Mesenchymal stem cell of Wharton's jelly (primary cell): ENCODE data around the genes CCNB1 and BDP1.

DNA sequence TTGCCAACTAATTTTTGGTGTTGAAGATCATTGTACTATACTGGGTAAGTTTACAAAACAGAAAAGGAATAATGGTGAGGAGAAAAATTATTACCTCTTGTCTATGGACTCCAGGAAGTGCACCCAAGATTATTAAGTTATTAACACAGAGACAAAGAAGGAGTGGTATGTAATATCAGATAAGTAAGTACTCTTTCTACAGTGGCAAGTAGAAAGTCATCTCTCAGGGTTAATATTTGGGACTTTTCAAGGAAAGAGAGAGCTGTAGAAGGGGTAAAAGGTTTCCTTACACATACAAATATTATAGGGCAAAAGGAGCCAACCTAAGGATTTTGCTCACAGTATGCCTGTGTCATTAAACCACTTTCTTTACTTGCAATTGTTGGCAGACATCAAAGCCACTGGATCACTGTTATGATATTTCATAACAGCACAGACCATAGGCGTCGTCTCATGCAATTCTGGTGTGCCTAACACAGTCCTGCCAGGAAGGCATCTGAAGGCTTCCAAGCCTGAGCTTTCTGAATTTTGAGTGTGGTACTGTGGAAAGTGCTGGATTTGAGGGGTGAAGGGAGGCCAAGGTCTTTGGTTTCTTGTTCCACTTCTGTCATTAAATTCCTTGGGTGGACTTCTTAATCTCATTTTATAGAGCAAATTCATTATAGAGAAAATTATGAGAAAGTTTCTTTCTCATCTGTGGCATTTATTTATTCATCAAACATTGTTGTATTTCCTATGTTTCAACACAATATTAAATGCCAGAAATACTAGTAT lies 441.5 kb upstream of the PIK3R1 start:
- CAGE, long polyA plus RNA = no peak

DNA sequence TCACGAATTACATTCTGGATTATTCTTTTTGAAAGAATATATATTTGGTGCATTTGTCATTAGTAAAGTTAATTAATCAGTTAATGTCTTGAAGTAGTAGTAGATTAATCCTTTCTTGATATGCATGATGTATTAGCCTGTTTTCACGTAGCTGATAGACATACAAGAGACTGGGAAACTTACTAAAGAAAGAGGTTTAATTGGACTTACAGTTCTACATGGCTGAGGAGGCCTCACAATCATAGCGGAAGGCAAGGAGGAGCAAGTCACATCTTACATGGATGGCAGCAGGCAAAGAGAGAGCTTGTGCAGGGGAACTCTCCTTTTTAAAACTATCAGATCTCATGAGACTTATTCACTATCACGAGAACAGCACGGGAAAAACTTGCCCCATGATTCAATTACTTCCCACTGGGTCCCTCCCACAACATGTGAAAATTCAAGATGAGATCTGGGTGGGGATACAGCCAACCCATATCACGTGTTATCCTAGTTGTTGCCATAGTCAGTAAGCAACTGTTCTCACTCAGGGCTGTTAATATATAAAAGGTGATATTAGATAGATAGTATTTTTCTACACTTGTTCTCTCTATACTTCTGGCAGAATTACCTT lies 417.1 kb upstream of the PIK3R1 start:
- CAGE, long polyA plus RNA = no peak

GRCh38 chr5:67806636-67807102 lies 408.9 kb upstream of the PIK3R1 start:
- CAGE, long polyA plus RNA = no peak

GRCh38 chr5:67961295-67961872 lies 254.2 kb upstream of the PIK3R1 start:
- CAGE, long polyA plus RNA = no peak

DNA sequence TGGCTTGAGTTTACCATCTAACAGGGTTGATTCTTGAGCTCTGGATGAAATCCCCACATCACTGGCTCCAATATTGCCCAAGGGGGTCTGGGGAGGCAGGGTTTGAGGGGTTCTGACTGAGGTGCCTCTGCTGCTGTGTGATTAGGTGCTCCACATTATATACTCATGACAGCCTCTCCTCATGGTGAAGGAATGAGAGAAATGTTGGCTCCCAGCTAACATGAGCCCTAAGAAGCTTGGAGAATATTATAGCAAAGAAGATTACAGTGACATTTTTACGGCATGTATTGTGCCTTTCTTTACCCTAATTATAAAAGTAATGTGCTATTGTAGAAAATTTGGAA lies 229.6 kb upstream of the PIK3R1 start:
- CAGE, long polyA plus RNA = no peak

DNA sequence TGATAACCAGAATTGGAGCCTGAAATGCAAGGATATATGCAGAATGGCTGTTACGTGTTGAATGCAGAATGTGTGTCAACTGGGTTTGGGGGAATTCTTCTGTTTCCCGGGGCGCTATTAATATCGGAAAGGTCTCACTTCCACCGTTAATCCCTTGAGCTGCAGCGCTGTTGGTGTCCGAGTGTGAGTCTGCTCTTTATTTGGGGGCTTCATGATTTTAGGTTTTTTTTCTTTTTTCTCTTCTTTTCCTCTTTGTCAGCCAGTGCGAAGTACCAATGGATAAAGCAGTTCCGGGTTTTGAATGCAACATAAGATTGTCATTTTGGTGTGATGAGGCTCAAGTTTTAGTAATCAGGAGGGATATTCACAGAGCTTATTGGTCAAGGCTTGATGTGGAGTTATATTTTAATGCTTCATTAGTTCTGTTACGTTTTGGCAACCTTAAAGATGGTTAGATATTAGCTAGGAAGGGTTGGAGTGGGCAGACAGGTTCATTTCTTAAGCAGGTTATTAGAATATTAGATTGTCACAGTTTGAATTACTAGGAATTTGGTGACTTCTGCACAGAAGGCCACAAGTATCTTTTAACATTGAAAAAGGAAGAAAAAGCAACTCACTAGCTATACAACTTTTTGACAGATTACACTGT lies 1.4 kb downstream of the PIK3R1 start:
- CAGE, long polyA plus RNA = no peak

DNA sequence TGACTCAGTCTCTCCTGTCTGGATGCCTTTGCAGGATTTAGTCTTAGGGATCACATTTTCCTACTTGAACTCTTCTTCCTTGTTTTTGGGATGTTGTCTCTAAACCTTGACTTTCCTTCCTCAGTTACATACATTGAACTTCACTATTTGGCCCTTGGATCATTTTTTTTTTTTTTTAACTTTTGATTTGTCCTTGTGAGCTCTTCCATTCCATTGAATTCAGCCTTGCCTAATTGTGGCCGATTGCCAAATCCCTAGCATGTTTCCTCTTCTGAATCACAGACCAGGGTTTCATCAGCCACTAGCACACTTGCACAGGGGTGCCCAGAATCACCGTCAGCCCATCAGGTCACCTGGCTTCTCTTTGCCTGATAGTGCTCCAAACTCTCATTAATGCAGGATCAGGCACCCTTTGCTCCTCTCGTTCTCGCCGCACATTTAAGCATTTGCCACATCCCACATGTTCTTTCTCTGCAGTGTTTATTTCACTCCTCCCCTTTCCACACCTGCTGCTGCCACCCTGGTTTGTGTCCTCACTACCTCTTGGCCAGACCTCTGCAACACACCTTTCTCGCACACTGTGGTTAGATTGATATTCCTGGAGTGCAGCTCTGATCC lies 9.6 kb downstream of the PIK3R1 start:
- CAGE, long polyA plus RNA = no peak

DNA sequence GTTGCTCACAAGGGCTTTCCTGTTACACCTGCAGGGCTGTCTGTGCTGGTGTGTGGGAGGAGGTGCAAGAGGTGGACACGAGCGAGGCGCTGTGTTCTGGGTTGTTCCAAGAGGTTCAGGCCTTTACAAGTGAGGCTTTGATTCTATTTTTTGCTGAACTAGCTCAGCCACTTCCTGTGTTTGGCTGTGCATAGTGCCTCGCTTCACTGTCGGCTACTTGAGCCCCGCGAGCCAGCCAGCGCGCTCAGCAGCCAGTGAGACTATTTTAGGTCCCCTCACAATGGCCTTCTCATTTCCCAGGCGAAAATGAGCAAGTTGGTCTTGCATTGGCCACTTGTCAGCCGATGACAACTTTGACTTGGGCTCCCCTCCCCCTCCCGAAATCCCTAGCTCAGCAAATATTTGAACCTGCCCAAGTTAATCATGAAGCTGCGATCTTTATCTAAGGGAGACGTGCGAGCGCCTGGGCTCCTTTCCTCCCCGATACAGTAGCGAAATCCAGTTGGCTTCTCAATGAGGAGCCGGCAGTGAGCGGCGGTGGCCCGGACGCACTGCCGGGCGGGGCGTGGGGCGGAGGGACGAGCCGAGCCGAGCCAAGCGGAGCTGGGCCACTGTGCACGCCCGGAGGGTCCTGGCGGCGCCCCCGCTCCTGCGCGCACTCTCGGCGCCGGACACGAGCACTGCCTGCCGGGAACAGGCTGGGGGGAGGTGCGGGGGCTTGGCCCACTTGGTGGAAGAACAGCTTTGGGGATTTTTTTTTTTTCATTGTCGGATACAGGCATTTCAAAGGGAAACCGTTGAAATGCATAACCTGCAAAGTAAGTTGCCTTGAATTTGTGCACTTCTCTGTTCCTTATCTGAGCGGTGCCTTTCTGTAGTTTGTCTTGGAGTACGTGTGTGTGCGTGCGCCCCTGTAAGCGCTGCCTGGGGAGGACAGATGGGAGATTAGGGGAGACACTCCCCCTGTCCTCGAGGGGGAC lies 72.7 kb downstream of the PIK3R1 start:
- CAGE, long polyA plus RNA = no peak

- CAGE, long polyA plus RNA = no peak
Measured at GRCh38 chr5:68289225-68289985, 73.8 kb downstream of the PIK3R1 start.

DNA sequence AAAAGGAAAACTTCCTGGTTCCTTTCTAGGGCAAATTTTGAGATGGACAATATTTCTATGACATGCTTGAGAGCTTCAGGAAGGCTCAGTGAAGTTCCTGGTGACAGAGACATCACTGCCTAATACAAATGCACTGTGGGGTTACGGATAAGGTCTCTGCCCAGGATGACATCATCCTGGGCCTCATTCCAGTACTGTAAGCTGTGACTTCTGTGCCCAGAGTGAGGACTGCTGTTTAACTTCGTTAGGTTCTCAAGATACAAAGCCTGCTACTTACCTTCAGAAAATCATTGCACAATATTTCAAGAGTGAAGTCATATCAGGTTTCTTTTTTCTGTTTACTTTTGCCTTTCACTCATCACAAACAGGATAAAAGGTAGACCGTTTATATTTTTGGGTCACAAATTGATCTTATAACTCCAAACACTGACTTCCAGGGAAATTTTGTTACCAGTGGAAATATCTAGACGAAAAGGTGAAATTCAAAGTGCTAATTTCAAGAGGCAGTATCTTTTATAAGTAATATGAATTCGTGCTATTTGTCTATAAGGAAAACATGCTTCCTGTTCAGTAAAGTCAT lies 241.2 kb downstream of the PIK3R1 start:
- CAGE, long polyA plus RNA = no peak

DNA sequence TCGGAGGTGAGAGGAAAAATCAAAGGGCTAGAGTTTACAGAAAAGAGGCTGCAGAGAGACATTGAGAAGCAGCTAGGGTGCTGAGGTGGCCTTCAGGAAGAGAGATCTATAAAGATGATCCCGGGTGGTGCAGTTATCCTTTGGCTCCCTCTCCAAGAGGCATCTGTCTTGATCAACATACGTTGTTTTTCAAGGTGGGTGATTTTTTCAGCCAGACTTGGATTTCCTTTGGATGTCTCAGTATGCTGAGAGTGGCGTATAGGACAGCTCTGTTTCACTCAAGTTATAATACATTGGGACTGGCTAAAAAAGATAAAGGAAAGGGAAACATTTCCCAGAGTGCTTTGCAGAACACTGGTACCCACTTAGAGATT lies 67.2 kb upstream of the SLC30A5 start:
- CAGE, long polyA plus RNA = no peak

DNA sequence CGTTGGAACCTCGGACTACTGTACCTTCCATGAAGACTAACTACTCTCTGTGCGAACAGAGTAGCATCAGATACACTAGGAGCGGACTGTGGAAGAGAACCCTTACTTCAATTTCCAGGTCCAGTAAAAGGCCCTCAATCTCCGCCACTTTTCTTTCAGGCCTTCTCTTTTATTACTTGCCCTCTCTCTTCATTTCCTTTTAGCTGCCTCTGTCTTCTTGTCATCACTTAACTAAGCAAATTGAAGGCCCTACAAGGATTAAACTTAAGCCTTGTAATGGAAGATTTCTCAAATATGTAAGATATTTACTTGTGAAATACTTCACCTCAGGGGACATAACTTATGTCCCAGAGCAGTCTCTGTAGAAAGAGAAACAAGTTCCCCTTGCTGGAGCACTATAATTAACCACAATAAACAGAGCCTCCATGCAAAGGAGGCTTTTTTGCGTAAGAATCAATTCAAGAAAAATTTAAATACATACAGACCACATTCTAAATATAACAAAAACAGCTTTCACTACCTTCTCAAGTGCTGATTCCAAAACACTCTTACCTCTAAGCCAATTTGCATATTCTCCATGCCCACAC lies 30.8 kb upstream of the CCNB1 start:
- CAGE, long polyA plus RNA = no peak

DNA sequence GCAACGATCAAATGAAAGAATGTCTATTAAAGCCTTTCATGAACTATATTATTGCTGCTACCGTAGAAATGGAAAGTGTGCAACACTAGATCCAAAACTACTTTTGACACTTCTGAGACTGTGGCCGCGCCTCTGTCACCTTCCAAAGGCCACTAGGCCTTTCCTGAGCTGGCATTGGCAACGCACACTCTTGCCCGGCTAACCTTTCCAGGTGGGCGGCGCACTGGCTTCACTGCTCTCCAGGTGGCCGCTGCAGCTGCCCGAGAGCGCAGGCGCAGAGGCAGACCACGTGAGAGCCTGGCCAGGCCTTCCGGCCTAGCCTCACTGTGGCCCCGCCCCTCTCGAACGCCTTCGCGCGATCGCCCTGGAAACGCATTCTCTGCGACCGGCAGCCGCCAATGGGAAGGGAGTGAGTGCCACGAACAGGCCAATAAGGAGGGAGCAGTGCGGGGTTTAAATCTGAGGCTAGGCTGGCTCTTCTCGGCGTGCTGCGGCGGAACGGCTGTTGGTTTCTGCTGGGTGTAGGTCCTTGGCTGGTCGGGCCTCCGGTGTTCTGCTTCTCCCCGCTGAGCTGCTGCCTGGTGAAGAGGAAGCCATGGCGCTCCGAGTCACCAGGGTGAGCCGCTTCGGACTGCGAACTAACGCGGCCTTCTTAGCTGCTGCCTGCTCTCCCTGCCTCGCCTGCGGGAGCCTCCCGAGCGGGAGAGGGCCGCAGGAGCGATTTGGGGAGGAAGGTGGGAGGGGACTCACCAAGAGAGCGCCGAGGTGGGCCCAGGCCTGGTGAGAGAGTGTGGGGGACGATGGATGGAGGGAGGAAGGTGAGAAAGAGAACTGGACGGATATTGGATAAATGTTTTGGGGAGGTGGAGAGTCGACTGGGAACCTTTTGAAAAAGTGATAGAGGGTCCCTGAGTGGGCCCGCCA lies at the start of gene CCNB1:
Gene CCNB1, plus strand, starts transcription at position 483 of the 924 bp plus-strand sequence.
- CAGE, long polyA plus RNA = no peak

GRCh38 chr5:69517646-69518263 lies 25.2 kb downstream of the OCLN start:
- CAGE, long polyA plus RNA = no peak

DNA sequence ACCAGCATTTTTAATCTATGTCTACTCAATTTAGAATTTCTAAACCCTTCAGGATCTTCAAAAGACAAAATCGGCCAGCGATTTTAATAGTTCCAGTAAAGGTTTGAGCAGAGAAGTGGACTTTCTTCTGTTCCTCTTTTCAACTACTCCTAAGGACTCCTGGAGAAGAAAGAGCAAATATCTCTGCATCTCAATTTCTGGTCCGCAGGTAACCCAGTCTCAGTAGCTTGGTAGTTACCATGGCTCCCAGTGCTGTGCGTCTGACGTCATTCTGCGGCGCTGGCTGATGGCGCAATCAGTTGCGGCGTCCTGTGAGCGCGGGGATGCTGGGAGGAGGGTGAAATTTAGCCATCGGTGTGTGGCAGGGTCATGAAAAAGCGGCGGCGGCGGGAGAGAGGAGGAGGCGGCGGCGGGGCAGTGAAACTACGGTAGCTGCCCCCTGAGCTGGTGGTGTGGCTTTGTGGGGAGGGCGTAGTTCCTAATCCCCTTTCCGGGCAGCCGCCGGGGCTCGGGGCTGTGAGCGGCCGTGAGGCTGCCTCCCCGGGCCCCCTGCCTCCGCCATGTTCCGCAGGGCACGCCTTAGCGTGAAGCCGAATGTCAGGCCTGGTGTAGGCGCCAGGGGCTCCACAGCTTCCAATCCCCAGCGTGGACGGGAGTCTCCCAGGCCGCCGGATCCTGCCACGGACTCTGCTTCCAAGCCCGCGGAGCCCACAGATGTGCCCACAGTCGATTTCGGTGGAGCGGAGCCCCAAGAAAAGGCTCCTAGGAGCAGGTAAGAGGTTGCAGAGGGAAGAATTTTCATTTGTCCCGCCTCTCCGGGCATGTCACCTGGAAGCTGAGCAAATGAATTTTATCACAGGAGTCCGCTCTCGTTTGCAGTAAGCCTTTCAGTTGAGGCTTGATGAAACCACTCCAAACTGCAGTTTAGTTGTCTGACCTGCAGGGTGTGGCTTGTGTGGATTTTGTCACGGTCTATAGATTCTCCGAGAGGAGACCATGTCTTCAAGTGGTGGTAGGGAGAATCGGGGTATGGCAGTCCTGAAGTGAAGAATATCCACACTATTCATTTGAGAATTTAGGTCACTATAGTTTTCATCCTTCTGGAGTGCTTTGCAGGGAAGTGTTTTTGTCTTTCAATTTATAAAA lies at the start of gene BDP1:
Gene BDP1, plus strand, starts transcription at position 334 of the 1,146 bp plus-strand sequence.
- CAGE, long polyA plus RNA = no peak

DNA sequence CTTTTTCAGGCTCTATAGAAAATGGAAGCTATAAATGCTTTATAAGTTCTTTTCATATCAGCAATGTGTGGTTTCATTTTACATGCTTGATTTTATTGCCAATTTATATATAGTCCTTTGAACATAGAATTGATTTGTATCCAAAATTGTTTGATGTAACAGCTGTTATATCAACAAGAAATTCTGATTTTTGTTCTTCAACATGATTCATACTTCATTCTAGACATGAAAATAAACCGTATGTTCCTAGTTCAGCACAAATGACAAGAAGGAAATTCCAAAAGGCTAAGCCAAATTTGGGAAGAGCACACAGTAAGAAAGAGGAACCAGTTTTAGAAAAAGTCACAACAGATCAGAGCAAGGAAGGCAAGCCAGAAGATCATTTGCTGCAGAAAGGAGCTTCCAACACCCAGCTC lies 65.1 kb upstream of the MCCC2 start:
- CAGE, long polyA plus RNA = no peak

GRCh38 chr5:71589328-71589532 lies 2.1 kb downstream of the MCCC2 start:
- CAGE, long polyA plus RNA = no peak

DNA sequence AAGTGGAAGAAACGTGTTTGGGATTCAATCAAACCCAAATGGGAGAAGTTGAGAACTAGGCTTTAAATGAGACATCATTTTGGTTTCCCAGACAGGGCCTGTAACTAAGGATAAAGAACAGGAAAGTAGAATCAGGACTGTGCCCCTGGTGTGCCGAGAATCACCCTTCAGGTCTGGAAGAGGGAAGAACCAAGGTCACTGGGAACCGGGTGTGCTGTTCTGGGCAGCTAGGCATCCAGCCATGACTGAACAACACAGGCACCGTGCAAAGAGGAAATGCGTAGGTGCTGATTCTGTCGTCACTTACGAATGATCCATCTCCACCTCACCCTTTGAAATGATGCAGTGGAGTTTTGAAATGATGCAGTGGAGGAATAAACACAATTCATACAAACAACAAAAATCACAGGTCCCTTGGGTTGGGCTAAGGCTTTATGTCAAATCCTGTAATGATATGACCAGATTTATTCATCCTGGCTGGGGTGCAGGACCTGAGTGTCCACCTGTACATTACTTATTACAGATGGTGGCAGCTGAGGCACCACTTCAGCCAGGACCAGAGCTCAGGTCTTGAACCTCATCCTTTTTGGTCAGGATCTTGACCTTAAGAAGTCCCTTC lies 64.4 kb downstream of the MAP1B start:
- CAGE, long polyA plus RNA = no peak

- CAGE, long polyA plus RNA = no peak
Measured at GRCh38 chr5:72441657-72442332, 65.4 kb downstream of the ZNF366 start.

GRCh38 chr5:72463931-72464322 lies 43.3 kb downstream of the ZNF366 start:
- CAGE, long polyA plus RNA = no peak